Diencephalon (tissue), 2 donors: ENCODE results near the genes SAP30L, TIMD4, CYFIP2 and FNDC9.

DNA sequence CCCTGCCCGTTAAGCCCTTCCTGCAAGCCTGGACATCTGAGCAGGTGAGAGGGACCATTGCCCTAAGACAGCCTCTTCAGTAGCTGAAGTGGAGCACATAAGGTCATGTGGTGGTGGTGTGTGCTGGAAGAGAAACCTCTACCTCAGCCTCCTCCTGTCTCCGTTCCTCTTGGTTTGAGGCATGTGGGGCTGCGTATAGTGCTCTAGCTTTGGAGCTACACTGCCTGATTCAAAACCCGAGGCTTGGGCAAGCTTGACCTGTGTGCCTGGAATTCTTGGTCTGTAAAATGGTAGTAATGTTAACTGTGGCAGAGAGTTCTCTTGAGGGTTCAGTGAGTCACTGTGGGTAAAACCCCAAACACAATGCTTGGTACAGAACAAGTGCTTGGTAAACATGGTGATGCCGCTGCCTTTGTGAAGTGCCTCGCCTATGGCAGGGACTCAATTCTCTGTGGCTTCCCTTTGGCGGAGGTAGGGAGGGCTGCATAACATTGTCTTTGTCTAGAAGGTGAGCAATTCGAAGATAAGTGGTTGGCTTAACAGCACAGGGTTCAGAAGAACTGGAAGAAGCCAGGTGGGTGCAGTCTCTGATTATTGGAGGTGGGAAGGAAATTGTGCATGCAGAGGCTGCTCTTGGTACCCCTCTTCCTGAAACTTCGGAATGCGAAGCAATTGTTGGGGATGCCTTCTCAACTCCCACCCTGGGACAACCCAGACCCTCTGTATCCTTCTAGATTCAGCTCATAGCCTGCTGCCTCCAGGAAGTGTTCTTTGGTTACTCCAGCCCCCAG, 7.6 kb downstream of the GALNT10 start:
- RAMPAGE, long total RNA, result no peak

DNA sequence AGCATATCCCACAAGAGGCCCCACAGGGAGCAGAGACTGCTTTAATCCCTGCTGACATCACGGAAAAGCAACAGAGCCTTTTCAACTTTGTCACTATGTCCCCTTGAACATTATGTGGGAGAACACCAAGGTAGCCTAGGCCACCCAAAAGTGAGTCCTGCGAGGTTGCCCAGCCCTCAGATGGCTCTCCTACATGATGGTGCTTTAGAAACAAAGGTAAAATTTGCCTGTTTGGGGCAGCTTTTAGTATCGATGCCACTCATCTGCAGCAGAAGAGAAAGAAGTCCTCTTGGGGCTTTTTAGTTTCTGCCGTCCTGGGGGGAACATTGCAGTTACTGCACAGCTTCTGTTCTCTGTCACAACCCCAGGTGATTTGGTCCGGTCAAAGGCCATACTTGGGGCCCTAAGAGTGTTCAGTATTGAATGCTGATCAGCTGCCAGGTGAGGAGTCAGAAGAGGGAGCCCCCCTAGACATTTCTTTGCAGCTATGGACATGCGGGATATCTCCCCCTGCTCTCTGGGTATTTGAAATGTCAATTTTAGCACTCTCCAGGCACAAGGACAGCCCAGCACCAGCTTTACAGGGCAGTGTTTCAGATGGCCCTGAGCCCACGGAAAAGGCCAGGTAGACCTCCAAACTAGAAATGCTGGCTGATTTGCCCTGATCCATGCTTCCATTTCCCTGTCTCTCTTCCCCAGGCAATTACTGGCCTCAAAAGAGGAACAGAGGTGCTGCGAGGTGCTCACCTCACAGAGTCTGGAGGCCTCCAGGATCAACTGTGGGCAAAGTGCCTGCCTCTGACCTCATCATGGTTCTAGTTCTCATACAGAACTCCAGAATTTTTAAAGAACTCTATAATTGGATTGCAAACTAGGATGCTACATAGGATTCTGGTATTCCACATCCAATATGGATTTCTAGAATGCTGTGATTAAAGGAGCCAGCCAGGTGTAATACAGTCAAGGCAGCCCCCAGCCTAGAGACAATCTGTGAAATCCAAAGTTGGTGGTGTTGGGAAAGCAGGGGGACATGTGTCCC, 28.3 kb upstream of the SAP30L start:
- RAMPAGE, long total RNA, result no peak

- RAMPAGE, long total RNA, result no peak
Observed at GRCh38 chr5:154445239-154446238, at the start of gene SAP30L. SAP30L (plus strand) TSS chr5:154445997.

GRCh38 chr5:154774216-154774833, 19.1 kb downstream of the LARP1 start:
- RAMPAGE, long total RNA, result no peak

GRCh38 chr5:154787967-154788761, 33.0 kb downstream of the LARP1 start:
- RAMPAGE, long total RNA, result no peak

GRCh38 chr5:154813588-154813995, 36.8 kb downstream of the FAXDC2 start:
- RAMPAGE, long total RNA, result no peak

- RAMPAGE, long total RNA, result no peak
Observed at GRCh38 chr5:154891188-154891594, 32.8 kb downstream of the CNOT8 start.

DNA sequence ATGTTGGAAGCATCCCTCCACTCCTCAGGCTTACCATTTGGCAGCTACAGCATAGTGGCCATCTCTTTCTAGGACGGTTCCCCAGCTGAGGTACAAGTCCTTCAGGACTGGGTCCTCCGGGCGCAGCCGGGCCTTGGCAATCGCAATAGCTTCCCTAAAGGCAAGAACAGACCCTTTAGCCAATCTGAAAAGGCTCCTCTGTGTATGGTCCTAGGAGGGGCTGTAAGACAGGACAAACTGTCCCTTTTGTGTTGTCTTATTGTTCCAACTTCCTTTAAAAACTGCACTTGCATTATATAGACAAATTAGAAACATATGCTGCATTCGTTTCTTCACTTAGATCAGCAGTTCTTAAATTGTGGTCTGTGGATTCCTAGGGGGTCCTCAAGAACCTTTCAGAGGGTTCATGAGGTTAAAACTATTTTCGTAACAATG, 38.8 kb downstream of the GEMIN5 start:
- RAMPAGE, long total RNA, result no peak

DNA sequence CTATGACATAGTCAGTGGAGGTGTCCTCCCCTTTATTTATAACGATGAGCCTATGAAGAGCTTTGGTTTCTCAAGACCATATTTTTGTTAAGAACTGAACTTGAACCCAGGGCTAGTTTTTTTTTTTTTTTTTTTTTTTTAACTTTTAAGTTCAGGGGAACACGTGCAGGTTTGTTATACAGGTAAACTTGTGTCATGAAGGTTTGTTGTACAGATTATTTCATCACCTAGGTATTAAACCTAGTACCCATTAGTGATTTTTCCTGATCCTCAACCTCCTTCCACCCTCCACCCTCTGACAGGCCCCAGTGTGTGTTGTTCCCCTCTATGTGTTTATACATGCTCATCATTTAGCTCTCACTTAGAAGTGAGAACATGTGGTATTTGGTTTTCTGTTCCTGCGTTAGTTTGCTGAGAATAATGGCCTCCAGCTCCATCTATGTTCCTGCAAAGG, 123.4 kb downstream of the KIF4B start:
- RAMPAGE, long total RNA, result no peak

DNA sequence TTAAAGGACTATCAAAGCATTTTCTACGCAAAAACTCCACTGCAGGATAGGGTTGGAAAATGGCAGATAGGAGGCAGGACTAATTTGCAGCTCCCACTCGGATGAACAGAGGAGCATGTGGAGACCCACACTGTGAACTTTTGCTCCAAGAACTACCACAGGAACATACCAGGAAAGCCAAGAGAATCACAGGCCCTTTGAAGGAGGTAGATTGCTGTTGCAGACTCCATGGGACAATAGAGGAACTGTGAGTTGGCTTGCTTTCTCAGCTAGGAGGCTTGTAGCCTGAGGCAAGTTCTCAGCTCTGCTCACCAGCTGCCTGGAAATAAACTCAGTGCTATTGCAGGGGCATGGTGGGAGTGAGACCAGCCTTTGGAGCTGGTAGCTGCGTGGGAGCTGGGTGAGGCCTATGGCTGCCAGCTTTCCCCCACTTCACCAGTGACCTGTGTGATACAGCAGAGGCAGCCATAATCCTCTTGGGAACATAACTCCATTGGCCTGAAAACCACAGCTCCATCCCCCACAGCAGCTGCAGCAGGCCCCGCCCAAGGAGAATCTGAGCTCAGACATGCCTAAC, 389.3 kb downstream of the KIF4B start:
- RAMPAGE, long total RNA, result no peak

DNA sequence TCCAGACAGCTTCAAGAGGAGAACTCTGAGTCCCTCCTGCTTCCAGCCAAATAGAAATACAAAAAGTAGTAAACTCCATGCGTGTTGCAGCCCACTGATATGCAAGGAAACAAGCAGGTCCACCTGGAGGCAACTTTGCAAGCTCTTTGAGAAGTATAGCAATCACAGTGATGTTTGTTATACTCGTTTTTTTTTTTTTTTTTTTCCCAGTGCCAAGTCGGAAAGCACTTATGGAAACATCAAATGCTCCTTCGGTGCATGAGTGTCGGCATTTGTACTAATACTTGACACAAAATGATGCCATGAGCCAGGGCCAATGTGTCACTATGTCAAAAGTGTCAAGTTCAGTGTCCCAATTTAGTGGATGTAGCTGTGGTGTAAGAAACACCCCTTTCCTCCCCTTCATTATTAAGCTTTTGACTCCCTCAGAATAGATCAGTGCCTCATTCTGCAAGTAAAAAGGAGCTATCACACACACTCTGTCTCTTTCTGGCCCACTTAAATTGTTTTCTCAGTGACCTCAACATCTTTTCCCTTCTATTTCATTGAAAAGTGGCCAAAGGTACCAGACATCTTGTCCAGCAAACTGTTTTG, 594.0 kb upstream of the SGCD start:
- RAMPAGE, long total RNA, result no peak

GRCh38 chr5:156963071-156963582, at the start of gene TIMD4:
TIMD4 (minus strand) TSS chr5:156963226.
- RAMPAGE, long total RNA, result no peak

- RAMPAGE, long total RNA, result no peak
Observed at GRCh38 chr5:157025030-157025818, 33.7 kb downstream of the HAVCR1 start.

DNA sequence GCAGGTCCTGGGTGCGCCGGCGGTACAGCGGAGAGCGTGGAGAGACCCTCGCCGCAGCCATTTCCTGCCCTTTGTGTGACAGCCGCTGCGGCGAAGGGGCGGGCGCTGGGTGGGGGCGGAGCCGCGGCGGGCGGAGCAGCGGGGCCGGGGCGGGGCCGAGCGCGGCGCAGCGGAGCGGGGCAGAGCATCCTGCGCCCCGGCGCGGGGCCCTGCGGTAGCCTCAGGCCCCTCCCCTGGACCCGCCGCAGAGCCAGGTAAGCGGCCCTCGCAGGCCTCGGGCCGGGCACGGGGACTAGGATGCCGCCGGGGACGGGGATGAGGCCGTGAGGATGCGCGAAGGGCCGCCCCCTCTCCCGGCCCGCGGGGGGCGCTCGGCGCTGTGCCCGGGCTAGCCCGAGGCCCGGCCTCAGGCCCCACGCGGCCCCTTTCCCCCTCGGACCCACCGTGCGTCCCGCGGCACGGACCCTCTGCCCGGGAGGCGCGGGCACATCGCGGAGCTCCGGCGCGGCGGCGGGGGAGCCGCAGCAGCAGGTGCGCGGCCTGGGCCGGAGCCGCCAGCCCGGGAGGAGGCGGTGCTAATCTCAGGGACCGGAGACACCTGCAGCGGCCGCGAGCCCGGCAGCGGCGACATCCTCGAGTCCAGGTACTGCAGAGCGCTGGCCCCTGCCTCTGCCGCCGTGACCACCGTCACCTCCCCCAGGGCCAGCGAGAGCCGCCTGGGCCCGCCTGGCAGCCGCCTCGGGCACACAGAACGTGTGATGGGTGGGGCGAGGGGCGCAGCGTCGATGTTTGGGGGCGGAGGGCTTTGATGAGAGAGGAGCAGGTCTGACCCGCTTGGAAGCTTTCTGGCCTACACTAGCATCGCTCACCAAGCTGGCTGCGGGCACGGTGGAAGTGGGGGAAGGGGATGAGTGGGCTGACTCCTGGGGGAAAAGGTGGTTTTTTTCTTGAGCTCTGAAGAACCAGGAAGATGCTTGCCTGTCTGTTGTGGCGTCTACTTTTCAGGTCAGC, at the start of gene CYFIP2:
CYFIP2 (plus strand) TSS at position 182 of the 1,011 bp plus-strand sequence.
- RAMPAGE, long total RNA, result start-site peak on the plus strand centred at position 196 of the sequence, 77 bp wide, 973 and 1,498 reads in 2 replicates

DNA sequence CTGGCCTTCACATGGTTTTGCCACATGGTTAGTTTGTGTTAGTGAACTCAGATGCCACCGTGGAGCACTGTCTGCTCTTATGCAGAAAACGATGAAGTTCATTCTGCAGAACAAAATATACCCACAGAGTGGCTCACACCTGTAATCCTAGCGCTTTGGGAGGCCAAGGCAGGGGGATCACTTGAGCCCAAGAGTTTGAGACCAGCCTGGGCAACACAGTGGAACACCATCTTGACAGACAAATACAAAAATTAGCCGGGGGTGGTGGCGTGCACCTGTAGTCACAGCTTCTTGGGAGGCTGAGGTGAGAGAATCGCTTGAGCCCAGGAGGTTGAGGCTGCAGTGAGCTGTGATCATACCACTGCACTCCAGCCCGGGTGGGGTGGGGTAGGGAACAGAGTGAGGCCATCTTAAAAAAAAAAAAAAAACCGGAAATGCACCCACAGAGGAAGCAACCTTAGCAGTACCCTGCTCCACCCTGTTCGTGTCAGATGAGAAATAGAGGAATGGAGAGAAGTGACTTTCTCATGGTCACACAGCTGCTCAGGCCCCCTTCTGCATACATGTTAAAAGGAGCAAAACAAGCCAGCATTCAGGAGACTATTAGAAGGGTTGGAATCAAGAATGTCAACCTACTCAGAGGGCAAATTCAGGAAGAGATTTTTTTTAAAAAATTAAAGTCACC, 38.9 kb downstream of the FNDC9 start:
- RAMPAGE, long total RNA, result no peak

DNA sequence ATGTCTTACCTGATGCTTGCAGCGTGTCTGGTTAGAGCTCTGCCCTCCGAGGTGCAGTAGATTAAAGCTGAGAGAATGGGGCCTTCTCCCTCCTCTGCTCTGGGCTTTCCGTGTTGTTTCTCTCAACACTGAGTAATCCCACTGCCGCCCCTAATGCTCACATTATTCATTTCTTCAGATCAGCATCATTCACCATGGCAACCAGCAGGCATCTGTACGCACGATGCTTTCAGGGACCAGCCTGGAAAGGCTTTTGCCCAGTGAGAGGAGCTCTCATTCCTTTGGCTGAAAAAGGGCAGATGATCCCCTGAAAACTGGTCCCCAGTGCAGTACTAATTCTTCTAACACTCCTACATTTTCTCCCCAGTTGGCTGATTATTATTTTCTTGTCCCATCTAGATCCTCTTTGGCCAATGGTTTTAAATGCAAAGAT, at the start of gene FNDC9:
FNDC9 (minus strand) TSS at position 146 of the 433 bp plus-strand sequence.
- RAMPAGE, long total RNA, result no peak

DNA sequence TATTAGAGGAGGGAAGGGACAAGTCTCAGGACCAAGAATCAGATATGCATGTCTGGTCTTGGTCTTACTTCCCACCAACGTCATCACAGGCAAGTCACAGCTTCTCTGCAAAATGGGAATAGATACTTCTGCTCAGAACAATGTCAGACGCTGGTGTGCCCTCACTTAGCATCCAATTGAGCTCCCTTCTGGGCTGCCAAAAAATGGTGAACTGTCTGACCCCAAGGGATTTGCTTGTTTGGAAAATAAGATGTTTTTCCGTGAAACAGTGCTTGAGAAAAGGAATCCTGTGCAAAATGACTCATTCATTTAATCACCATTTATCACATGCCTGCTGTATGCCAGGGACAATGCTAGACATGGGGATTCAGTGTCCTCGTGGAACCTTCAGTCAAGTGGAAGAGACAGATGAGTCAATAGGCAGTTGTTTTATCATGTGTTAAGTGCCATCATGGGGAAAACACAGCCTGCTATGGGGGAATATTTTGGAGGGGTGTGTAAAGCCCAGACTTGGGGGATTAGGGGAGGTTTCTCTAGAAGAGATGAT, 3.6 kb downstream of the NIPAL4 start:
- RAMPAGE, long total RNA, result no peak

DNA sequence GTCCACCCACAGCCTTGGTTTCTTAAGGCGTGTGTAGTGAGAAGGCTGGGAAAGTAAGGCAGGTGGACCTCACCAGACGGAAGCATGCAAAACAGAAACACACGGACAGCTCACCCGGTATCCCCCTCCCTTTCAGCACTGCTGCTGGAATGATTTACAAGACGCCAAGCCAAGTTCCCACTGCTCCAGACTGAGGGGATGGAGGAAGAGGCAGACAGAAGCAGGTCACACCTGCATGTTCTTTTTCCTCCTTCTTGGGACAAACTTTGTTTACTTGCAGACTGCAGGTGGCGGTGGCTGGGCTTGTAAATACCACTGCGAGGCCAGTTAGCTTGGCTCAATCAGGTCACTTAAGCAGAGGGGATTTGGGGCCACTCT, 47.4 kb downstream of the ADAM19 start:
- RAMPAGE, long total RNA, result no peak

DNA sequence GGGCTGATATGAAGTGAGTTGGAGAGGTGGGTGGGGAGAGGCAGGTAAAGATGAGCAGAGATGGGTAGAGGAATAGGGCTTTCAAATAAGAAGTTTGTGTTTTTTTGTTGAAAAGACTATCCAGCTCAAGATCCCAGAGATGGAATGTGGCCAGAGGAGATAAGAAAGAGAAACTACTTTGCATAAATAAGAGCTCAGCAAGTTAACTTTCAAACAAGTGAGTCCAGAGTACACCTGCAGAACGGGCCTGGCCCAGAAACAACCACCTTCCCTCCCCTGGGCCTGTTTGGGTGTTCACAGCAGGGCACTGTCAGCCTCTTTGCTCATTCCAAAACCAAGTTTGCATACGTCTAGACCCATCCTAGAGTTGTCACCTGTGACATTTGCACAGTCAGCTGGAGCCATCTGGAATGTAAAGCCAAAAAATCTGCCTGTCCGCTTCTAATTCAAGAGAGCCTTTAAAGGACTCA, 2.3 kb upstream of the CLINT1 start:
- RAMPAGE, long total RNA, result no peak

DNA sequence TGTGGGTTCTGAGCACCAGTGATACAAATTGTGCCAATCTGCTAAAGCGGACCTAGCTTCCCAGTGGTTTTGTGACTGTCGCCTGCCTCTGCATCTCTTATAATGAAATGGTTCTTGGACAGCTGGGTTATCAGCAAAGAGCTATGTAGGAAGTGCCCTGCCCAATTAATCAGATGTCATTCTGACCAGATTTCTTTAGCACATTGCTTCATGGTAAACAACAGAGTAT, 448.9 kb upstream of the CLINT1 start:
- RAMPAGE, long total RNA, result no peak